CD14-positive monocyte (primary cell): Measurements from ENCODE around the genes NSD1 and PRELID1.

GRCh38 chr5:177133359-177134330, at the start of gene NSD1:
Gene NSD1 (plus strand): TSS chr5:177133773.
- CAGE, long polyA plus RNA: no peak

GRCh38 chr5:177134331-177135083, 934 bp downstream of the NSD1 start:
- CAGE, long polyA plus RNA: no peak

- CAGE, long polyA plus RNA: no peak
Observed at GRCh38 chr5:177152989-177153578, 19.5 kb downstream of the NSD1 start.

GRCh38 chr5:177195143-177195969, 61.8 kb downstream of the NSD1 start:
- CAGE, long polyA plus RNA: no peak

DNA sequence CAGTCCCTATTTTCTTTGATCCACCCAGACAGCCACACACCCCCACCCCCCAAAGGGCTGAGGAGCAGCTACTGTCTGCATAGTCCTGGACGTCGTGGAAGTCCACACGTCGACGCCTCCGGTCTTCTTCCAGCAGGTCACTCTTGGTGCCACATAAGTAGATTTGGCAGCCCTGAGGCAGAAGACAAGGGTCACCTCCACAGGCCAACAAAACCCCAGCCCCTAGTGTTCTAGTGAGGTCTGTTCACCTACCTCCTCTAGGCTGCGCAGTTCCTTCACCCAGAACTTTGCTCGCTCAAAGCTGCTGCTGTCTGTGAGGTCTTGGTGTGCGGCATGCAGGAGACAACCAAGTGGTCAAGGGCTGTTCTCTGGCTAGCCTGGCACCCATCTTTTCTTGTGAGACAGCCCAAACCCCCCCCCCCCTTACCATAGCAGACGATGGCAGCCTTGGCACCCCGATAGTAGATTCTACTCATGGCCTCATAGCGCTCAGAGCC, 1.1 kb downstream of the RAB24 start:
- CAGE, long polyA plus RNA: no peak

GRCh38 chr5:177303493-177304154, at the start of gene PRELID1:
Gene PRELID1 (plus strand): TSS chr5:177303799.
- CAGE, long polyA plus RNA: no peak

DNA sequence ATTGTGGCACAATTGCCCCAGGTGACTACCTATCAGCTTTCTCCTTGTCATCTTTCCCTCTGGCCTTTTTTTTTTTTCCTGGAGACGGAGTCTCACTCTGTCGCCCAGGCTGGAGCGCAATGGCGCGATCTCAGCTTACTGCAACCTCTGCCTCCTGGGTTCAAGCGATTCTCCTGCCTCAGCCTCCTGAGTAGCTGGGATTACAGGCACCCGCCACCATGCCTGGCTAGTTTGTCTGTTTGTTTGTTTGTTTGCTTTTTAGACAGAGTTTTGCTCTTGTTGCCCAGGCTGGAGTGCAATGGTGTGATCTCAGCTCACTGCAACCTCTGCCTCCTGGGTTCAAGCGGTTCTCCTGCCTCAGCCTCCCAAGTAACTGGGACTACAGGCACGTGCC, 6.8 kb upstream of the MXD3 start:
- CAGE, long polyA plus RNA: no peak

GRCh38 chr5:177350509-177351522, 652 bp downstream of the LMAN2 start:
- CAGE, long polyA plus RNA: no peak

DNA sequence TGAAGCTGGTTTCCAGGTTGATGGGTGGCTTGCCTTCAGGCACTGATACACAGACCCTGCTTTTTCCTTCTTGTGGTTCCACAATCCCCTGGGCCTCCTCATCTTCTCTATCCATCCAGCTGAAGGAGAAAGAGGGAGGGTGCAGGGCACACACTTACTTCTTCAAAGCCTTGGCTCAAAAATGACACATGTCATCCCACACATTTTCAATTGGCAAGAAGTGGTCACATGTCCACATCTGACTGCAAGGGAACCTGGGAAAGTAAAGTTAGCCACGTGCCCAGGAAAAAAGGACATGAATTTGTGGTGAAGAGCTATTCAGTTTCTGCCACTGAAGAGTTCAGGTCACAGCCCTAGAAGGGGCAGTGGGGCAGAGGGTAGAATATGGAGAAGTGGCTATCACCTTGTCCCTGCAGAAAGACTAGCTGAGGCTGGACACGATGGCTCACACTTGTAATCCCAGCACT, 2.0 kb upstream of the RGS14 start:
- CAGE, long polyA plus RNA: no peak

GRCh38 chr5:177432663-177433076, 6.2 kb downstream of the GRK6 start:
- CAGE, long polyA plus RNA: no peak

GRCh38 chr5:177443479-177444085, 3.0 kb upstream of the PRR7 start:
- CAGE, long polyA plus RNA: no peak

DNA sequence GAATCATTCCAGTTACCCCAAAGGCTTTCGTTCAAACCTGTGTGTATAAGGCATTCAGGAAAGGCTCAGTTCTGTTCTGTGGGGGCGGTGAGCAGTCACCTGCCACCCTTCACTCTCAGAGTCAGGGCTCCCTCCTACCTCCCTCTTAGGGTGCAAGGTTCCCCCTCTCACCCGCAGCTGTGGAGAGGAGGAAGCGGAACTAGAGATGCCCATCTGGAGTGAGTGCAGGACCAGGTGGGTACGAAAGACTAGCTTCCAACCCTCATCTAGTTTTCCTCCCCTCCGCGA, 7.1 kb downstream of the PRR7 start:
- CAGE, long polyA plus RNA: no peak

GRCh38 chr5:177546087-177546981, 8.0 kb downstream of the FAM193B start:
- CAGE, long polyA plus RNA: no peak

DNA sequence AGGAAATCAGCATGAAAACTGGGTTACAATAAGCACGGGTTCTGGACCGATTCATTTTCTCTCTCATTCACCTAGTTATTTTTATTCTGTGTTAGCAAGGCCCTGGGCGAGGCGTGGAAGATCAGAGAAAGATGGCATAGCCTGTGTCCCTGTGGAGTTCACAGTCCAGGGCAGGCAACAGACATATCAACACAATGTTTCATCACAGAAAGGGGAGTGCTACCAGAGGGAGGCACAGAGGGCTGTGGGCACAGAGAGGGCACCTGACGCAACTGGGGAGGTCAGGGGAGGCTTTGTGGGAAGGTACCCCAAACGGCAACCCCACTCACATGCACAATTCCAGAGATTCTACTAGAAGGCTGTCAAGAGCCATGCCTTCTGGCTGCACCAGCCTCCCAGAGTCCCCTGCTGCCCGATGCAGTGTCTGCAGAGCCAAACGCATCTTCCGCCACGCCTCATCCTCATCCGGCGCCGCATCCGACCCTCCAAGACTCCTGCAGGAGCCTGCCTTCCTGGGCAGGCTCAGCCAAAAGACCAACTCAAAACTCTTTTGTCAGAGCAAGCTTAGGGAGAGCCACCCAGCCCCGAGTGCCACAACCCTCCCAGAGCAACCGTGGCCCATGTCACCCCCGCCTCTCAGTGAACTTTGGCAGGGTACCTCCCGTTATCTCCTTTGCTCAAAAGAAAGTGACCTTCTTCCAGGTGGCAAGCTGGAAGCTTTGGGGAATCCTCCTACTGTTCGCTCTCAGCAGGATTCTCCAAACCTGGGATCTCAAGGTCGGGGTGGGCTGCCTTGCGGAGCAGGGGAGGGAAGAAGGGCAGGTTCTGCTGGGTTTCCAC, 1.3 kb downstream of the FAM193B start:
- CAGE, long polyA plus RNA: no peak

DNA sequence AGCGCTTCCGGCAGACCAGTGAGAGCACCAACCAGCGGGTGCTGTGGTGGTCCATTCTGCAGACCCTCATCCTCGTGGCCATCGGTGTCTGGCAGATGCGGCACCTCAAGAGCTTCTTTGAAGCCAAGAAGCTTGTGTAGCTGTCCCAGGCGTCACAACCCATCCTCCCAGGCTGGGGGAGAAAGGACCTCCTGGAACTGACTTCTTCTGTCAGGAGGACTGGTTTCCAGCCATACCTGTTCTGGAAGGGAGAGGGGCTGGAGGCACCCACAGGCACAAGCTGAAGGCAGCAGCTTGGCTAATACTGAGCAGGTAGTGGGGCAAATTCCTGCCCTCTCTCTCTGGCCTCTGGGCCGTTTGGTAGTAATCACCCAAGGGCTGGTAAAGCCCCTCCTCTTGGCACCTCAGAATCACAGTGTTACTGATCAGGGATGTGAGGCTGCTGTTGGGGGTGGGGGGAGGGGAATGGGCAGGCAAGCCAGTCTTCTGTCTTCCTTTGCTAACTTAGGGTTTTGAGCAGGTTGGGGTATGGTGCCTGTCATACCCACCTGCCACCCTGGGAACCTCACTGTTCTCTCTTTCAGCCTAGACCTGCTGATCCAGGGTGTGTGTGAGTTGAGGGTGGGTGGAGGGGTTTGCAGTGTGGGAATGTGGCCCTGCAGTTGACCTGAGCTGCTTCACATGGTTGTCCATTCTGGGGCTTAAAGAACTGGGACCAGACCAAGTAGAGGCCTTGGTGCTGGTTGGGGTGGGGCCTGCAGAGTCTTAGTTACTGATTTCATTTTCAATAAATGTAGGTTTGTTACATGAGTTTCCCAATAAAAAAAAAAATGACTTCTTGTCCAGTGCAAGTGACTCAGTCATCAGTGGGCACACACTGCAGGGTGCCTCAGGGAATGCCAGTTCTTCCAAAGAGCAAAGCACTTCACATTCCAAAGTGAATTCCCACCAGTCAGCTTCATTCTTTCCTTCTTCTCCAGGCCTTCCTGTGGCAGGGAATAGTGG, 3.6 kb downstream of the TMED9 start:
- CAGE, long polyA plus RNA: start-site peak on the minus strand centred at position 768 of the sequence, 41 bp wide, 26 and 31 reads in 2 replicates

DNA sequence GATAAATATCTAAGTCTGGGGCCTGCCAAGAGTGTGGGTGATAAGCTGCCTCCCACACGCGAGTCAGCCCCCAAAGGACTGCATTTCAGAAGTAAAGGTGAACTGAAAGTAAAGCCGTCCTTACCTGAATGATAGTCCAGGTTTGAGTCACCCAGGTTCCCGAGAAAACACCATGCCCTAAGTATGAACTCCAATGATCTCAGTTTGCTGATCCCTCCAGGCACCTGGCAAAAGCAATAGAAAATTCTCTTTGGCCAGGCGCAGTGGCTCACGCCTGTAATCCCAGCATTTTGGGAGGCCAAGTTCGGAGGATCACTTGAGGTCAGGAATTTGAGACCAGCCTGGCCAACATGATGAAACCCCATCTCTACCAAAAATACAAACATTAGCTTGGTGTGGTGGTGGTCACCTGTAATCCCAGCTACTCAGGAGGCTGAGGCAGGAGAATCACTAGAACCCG, 22.3 kb upstream of the N4BP3 start:
- CAGE, long polyA plus RNA: no peak

DNA sequence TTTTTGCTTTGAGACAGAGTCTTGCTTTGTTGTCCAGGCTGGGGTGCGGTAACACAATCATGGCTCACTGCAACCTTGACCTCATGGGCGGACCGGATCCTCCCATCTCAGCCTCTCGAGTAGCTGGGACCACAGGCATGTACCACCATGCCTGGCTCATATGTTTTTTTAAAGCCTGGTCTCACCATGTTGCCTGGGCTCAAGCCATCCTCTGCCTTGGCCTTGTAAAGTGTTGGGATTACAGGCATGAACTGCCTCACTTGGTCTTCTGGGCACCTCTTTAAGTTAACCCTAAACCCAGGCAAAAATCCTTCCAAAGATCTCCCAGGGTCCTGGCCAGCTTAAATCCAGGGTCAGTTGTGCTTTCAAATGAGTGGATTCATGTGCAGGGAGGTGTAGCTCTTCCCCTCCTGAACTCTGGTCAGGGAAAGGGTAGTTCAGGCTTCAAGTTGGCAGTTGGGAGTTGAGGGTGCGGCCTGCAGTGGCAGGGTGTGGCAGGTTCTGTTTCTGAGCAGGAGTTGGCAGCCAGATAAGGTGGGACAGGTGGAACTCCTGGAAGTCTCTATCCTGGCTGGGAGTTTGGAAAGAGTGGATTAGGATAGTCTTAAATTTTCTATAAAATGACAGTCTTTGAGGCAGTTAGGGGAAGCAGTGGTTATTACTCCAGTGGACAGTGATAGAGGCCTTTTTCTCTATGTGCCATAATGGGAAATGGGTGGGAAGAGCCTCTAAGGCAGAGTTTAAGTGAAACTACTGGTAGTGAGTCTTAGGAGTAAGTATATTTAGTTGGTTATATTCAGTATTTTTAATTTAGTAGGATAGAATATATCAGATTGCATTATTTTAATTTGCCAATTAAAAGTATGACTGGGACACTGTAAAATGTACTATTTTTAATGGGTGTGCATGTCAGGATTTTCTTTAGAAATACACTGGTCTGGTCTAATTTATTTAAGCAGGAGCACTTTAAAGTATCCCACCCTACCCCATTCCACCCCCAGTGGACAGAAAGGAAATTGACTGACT, 3.7 kb downstream of the HNRNPAB start:
- CAGE, long polyA plus RNA: no peak

DNA sequence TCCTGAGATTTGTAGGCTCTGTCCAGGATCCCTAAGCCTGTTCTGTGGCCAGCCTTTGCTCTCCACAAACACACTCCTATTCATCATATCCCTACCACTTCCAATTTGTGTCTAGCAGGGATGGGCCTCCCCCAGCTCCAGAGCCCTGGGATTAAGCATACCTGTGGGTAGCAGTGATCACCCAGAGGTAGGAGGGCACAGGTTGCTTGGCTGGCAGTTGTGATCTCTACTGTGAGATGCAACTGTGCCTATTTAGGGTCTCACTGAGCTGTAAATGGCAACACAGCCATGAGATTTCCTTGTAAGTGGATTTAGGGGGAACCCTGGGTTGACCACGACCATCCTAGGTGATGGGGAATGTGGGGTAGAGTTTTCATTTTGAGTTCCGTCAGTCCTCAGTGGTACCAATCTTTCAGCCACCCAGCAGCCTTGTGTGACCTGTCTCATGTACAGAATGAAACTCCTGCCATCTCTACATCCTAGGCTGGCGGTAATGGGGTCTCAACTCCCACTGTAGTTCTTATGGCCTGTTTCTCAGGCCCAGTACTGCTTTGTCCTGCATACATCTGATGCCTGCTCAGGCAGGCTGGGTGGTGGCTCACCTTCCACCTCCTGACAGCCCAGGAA, 7.9 kb downstream of the HNRNPAB start:
- CAGE, long polyA plus RNA: no peak

DNA sequence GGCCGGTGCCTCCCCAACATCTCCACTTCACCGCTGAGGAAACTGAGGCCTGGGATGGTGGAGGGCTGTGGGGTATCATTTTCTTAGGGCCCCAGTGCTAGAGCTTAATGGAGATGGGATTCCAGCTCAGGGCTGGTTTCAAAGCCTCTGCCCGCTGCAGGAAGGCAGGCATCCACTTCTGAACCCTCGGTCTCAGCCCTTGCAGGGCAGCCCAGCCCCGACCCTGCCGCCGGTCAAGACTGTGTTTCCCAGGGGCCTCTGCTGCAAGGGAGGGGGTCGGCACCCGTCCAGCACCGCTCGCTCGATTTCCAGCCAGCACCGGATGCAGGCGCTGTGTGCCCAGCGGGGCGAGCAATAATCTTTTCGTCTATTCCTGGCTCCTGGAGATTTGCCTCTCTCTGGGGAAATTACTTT, 155.5 kb downstream of the COL23A1 start:
- CAGE, long polyA plus RNA: no peak

DNA sequence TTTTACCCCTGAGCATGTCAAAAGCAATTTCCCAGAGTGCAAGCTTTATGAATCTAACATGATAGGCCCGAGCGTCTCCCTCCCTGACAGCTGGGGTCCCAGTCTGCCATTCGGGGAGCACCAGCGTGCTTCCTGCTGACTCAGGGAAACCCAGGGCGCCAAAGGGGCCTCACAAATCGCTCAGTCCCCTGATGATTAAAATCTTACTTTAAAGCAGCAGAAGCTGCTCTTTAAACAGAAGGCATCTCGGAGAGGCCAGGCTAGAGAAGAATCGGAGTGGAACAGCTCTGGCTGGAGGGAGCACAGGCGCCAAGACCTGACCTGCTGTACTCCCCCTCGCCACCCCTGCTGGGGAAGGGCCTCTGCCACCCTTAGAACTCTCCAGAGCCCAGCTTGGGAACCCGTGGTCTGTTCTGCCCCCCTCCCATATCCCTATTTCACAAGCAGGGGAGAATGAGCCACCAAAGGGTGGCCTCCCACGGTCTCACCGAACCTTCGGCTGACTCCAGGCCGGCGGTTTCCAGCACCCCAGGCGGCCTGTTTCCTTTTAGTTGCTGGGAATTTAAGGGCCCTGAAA, 147.7 kb downstream of the COL23A1 start:
- CAGE, long polyA plus RNA: no peak